HT-29 (cell line): ENCODE measurements around a stretch of chr19.

DNA sequence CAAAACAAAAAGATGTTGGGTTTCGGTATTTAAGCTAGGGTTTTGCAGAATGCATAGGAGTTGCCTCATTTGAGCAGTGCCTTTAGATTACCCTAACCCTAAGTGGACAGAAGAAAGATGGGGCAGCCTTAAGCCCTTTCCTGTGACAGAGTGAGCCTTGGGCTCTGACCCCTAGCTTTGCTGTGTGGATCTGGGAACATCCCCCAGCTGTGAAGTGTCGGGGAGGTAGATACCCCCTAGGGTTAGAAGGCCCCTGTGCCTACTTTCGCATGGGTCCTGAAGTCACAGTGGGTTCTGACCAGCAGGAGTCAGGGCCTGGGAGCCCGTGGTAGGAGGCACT lies 8.2 kb upstream of the TLE2 start:
- RAMPAGE, long total RNA: no peak

- RAMPAGE, long total RNA: no peak
Measured at GRCh38 chr19:3061688-3062080, 611 bp downstream of the TLE5 start.

DNA sequence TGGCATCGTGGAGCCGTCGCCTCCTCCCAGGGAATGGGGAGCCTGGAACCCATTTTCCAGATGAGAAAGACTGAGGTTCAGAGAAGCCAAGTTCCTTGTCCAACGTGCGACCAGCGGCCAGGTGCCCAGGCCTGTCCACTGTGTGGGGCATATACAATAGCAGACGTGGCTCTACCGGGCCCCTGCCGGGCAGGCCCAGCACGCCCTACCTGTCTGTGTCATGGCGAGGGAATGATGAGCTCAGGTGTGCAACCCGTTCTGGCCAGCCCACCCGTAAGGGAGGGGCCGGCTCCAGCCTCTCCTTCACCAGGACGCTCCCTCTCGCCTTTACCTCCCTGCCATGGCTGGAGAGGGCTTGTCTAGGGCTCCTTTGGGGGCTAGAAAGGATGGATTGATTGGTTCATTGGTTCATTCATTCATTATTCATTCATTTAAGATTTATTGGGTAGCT lies 887 bp downstream of the GNA15 start:
- RAMPAGE, long total RNA: no peak

- RAMPAGE, long total RNA: no peak
Measured at GRCh38 chr19:3366835-3367063, 366 bp downstream of the NFIC start.

- RAMPAGE, long total RNA: no peak
Measured at GRCh38 chr19:3370114-3371064, 4.0 kb downstream of the NFIC start.

GRCh38 chr19:3374420-3375207 lies 8.2 kb downstream of the NFIC start:
- RAMPAGE, long total RNA: no peak

- RAMPAGE, long total RNA: no peak
Measured at GRCh38 chr19:3375208-3376002, 9.0 kb downstream of the NFIC start.

DNA sequence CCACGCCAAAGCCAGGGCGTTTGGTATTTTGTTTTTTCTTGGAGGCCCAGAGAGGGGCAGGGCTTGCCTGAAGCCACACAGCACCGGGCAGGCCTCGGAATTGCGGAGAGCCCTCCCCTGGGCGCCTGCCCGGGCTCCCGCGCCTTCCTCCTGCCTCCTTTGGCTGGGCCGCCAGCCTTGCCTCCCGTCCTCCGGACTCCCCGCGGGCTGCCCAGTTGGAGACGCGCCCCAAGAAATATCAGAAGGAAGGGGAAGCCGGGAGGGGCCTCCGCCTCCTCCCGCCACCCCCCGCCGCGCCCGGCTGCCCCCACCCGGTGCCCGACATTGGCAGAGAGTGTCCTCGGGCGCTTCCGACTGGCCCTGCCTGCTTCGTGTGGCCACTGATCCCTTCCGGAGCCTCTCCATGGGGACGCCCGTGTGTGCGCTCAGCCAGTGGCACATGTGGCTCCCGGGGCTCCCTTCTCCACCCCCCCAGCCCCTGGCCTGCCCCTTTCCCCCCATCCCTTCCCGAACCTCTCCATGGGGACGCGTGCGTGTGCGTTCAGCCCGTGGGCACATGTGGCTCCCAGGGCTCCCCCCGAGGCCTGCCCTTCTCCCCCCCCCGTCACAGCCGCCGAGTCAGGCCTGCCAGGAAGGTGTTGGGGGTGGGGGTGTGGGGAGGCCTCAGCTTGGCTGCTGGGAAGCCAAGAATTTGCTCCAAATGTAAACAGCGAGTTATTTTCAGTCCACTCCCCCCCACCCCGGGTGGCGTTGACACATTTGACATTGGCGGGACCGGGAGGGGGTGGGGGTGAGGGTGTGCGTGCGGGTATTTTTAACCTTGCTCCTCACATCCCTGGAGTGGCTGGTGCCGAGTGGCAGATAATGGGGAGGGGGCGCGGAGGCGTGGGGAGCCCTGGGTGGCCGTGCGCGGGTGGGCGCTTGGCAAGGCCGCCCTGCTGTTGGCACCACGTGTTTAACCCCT lies 37.4 kb downstream of the NFIC start:
- RAMPAGE, long total RNA: no peak

- RAMPAGE, long total RNA: no peak
Measured at GRCh38 chr19:3404508-3405469, 38.4 kb downstream of the NFIC start.

DNA sequence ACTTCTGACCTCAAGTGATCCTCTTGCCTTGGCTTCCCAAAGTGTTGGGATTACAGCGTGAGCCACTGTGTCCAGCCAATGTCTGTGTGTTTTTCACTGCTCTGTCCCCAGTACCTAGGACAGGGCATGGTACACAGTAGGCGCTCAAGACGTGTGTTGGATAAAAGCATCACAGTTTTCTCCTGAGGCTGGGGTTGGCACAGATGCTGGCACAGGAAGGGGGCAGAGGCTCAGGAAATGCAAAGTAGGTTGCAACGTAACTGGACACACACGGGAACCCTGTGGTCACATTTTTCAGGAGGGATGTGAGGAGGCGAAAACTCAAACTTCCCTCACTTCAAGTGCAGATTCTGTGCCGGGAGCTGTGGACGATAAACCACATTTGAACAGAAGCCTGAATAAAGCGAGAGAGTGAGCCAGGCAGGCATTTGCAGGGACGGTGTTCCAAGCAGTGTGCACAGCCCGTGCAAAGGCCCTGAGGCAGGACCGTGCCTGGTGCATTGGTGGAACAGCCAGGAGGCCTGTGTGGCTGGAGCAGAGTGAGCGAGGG lies 40.1 kb downstream of the NFIC start:
- RAMPAGE, long total RNA: no peak

DNA sequence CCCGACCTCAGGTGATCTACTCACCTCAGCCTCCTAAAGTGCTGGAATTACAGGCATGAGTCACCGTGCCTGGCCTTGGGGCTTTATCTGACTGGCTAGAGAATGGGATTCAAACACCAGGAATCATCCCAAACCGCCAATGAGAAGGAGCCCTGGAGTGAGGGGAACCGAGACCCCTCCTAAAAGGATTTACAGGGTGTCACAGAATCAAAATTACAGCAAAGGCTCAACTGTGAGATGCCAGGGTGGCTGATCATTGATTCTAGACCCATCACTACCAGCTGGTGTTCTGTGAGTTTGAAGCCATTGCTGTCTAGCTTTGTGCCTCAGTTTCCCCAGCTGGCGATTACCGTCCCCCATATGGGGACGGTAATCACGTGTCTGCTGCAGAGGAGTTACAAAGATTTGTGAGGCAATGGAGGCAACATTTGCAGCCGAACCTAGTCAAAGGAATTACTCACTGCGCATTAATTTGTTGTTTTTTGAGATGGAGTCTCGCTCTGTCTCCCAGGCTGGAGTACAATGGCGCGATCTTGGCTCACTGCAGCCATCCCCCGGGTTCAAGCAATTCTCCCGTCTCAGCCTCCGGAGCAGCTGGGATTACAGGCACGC lies 46.9 kb downstream of the NFIC start:
- RAMPAGE, long total RNA: no peak

- RAMPAGE, long total RNA: no peak
Measured at GRCh38 chr19:3457771-3458167, 22.6 kb downstream of the SMIM24 start.

GRCh38 chr19:3458532-3459278 lies 21.6 kb downstream of the SMIM24 start:
- RAMPAGE, long total RNA: no peak

DNA sequence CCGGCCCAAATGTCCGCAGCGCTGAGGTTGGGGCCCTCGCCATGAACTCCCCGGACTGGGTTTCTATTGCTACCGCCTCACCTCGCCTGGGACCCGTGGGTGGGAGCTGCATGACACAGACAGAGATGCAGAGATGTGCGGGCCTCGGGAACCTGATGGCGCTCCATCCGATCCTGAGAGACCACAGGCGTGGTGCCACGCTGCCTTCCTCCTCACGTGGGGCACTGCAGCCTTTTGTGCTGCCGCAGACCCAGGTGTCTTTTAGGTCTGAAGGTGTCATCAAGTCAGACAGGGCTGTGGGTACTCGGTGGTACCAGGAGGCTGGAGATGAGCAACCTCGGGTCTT lies 4.8 kb downstream of the FZR1 start:
- RAMPAGE, long total RNA: no peak

- RAMPAGE, long total RNA: no peak
Measured at GRCh38 chr19:3523914-3525252, 14.6 kb upstream of the TEKTIP1 start.

DNA sequence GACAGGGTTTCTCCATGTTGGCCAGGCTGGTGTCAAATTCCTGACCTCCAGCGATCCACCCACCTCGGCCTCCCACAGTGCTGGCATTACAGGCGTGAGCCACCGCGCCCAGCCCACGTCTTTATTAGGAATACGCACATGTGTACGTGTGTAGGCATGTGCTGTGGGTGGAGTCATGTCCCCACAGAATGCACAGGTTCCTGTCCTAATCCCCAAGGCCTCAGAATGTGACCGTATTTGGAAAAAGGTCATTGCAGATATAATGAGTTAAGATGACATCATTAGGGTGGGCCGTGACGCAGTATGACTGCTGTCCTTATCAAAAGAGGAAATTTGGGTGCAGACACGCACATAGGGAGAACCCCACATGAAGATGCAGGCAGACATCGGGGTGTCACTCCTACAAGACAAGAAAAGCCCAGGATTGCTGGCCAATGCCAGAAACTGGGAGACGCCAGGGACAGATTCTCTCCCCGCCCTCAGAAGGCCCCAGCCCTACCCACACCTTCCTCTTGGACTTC lies 4.0 kb upstream of the HMG20B start:
- RAMPAGE, long total RNA: no peak

GRCh38 chr19:3573451-3574704 lies 1.1 kb downstream of the HMG20B start:
- RAMPAGE, long total RNA: no peak

DNA sequence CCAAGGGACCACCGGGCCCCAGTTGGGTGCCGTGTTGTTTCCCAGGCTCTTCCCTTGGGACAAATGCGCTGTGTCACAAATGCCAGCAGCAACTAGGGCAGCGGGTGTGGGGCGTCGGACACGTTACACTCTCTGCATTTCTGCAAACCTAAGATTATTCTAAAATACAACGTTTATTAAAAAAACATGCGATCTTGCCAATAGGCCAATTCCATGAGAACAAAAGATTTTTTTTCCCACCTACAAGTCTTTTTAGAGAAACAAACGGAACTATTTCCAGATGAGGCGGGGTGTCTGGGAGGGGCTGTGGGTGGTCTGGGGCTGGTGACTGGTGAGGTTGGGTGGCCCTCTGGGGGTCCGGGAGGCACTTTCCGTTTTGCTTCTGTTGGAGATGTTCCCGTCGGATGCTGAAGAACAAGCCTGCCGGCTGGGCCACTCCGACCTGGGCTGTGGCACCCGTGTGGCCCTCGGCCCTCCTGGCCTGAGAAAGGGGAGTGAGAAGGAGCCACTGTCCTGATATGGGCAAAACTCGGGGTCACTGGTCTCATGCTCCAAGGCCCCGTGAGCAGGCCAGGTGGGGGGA lies 3.9 kb upstream of the TBXA2R start:
- RAMPAGE, long total RNA: no peak

GRCh38 chr19:3623634-3624216 lies 2.9 kb downstream of the CACTIN start:
- RAMPAGE, long total RNA: no peak

GRCh38 chr19:3668803-3669724 lies 31.2 kb downstream of the PIP5K1C start:
- RAMPAGE, long total RNA: no peak